Subcutaneous preadipocyte (primary cell): ENCODE measurements around the gene GRXCR1.

GRCh38 chr4:41611848-41612180, 73.9 kb downstream of the LIMCH1 start:
- CAGE, long polyA plus RNA, result no peak

DNA sequence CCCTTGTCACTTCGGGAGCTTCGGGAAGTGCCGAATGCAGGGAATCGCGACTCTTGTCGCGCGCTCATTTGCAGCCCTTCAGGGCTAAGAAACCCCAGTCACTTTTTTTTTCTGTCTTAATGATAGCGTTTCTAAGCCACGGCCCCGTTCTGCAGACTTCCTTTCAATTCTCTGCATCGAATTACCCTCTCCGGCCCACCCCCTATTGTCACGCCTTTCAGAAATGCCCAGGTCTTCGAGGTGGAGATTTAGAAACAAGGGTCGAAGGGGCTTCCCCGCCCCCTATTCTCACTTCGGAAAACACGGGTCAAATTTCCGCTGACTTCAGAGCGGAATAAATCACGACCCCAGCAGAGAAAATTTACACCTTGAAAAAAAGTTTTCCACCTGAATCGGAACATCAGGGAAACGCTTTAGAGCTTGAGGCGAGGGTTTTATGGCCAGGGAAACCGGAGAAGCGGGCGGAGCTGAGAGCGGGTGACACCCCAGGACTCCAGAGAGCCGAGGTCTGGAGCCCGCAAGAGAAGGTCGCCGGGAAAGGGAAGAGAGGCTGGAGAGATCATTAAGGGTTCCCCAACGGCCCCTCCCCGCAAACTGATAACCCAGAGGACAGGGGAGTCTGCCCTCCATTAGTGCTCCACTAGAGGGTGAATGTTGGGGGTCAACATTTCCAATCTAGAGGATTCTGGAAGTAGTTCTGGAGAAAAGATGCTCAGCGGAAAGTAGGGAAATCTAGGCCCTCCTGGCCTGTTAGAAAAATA, 1.6 kb downstream of the SHISA3 start:
- CAGE, long polyA plus RNA, result no peak

DNA sequence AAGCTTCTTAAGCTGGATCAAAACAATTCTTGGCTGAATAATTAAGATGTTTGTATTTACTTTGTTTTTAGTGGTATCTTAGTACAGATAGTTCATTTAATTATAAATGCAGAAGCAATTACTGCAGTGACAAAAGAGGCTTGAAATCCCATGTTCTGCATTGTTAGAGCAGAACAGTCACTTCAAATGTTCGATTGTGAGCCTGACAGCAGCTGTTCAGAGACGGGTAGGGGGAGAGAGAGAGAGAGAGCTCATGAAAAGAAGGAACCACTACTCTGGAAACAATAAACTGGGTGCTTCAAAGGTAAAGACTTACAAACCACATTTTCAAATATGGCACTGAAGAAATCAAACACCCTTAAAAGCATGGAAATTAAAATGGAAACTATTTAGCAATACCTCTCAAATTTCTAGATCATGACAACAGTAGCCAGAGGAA, 20.7 kb downstream of the ATP8A1 start:
- CAGE, long polyA plus RNA, result no peak

- CAGE, long polyA plus RNA, result no peak
Observed at GRCh38 chr4:42892290-42892846, at the start of gene GRXCR1. Gene GRXCR1 (plus strand): TSS chr4:42892713.

GRCh38 chr4:44016547-44017347, 431.9 kb downstream of the KCTD8 start:
- CAGE, long polyA plus RNA, result no peak

- CAGE, long polyA plus RNA, result no peak
Observed at GRCh38 chr4:45324757-45325154, 598.4 kb upstream of the GNPDA2 start.

- CAGE, long polyA plus RNA, result no peak
Observed at GRCh38 chr4:47839059-47839457, 1.2 kb upstream of the CORIN start.

DNA sequence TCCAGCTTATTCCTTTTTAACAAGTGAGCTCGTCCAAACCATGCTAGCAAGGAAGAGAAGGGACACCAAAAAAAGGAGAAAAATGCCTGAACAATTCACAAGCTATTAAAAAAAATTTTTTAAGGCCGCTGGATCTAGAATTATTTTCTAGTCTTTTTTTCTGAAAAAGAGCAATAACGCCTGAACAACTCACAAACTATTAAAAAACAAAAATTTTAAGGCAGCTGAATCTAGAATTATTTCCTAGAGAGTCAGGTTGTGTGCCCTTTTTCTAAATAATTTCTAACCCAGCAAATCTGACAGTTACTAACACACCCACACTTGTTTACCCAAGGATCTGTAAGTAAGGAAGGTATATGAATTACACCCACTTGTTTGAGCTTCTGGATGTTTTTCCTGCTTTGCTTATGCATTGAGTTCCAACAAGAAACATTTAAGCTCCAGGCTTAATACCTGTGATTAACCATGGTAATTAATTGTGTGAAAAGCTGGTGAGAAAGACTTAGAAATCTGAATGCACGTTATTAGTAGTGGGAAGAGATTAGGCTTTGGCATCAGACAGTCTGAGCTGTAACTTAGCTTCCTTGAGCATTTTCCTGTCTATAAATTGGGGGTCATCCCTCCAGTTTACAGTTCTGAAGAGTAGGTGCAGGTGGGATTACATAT, 1.5 kb downstream of the NIPAL1 start:
- CAGE, long polyA plus RNA, result no peak

DNA sequence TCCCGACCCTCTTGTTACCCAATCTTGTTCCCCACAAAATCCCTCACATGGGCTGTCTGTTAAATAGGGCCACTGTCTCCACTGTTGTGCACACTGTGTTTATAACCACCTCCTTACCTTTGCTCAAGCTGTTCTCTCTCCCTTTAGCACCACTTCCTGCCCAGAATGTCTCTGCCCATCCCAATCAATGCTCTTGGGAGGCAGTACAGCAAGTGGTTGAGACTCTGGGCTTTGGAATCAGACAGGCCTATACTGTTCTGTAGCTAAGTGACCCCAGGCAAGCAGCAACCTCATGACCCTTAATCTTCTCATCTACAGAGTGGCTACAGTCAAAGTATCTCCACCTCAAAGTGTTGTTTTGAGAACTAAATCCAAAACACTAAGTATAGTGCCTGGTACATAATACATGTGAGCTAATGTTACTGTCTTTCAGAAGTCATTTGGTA, 3.8 kb upstream of the TXK start:
- CAGE, long polyA plus RNA, result no peak

GRCh38 chr4:48150082-48150817, 16.2 kb upstream of the TXK start:
- CAGE, long polyA plus RNA, result no peak

DNA sequence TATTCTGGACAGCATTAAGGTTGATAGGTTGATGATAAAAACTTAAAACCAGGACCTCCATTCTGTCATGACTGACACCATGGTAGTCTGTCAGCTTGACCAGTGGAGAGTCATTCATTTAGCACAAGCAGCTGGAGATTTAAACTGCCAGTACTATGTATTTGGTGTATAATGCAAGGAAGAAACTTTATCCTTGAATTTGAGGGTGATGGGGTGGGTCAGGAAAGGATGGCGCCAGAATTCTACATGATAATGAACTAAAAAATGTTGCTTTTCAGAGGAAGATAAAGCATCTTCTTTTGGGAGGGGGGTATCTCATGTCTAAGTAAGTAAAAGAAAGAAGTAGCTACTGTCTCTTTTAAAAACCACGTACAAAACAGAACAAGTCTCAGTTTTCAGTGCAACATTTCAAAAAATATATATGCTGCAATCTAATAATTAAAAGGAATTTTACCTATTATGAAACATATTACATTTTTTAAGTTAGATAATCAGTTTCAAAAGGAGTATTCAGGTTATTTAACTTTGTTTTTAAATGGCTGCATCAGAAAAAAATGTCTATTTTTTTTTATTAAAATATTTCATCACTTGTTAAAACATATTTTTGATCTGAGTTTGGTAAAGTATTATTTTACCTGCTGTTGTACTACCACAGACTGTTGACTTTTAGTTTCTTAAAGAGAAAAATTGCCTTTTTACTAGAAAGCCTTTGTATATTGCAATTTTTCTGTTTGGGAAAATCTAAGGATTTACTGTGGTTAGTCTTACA, 59.4 kb upstream of the SLC10A4 start:
- CAGE, long polyA plus RNA, result no peak

DNA sequence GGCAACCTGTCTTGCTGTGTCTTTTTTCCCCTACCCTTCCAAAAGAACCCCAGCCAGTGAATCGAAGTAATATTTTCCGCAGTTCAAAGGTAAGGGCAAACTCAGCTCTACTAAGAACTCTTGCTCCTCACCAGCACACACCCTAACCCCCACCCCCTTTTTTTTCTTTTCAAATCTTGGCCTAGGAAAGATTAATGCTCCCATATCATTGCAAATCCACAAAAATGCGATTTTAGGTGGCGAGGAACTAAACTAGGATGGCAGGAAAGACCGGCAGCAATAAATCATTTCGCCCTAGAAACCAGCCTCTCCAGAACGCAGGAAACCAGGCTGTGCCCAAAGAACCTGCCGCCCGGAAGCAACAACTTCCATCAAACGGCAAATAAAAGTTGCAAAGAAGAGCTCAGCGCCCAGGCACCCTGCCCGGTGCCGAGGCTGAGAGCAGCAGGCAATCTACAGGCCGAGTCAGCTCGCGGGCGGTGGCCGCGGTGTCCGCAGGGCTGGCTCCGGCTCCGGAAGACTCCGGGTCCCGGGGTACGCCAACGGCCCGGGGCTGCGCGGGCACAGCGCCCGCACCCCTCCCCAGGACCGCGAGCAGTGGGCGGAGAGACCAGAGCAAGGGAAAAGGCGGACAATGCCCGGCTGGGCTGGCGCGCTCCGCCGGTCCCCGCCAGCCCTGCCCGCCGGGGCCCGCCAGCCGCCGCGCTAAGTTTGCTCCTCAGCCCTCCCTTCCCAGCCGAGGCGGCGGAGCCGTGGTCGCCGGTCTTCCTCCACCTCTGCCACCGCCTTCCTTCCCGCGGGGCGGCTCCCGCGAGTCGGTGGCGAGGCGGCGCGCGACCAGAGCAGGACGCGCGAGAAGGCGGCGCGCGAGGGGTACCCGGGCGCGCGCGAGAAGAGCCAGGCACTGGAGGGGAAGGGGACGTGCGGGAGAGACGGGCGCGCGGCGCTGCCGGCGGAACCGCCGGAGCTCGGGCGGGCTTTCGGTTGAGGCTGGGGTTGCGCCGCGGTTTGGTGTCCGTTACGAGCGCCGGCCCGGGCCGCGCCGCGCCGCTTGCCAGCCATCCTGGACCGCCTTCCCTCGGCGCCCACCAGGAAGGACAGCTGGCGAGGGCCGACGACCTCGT, 863 bp downstream of the FRYL start:
- CAGE, long polyA plus RNA, result no peak

- CAGE, long polyA plus RNA, result no peak
Observed at GRCh38 chr4:48835605-48836242, 4.8 kb downstream of the OCIAD1 start.

GRCh38 chr4:48902313-48902886, 4.2 kb downstream of the OCIAD2 start:
- CAGE, long polyA plus RNA, result no peak

DNA sequence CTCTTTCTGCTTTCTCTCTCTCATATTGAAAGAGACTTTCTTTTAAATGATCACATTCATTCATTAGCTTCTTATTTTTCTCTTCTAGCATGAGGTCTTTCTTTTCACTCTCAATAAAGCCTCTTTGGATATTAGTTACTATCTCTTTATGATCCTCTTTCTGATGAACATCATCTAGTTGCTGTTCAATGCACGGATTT, 516.0 kb downstream of the CWH43 start:
- CAGE, long polyA plus RNA, result no peak

DNA sequence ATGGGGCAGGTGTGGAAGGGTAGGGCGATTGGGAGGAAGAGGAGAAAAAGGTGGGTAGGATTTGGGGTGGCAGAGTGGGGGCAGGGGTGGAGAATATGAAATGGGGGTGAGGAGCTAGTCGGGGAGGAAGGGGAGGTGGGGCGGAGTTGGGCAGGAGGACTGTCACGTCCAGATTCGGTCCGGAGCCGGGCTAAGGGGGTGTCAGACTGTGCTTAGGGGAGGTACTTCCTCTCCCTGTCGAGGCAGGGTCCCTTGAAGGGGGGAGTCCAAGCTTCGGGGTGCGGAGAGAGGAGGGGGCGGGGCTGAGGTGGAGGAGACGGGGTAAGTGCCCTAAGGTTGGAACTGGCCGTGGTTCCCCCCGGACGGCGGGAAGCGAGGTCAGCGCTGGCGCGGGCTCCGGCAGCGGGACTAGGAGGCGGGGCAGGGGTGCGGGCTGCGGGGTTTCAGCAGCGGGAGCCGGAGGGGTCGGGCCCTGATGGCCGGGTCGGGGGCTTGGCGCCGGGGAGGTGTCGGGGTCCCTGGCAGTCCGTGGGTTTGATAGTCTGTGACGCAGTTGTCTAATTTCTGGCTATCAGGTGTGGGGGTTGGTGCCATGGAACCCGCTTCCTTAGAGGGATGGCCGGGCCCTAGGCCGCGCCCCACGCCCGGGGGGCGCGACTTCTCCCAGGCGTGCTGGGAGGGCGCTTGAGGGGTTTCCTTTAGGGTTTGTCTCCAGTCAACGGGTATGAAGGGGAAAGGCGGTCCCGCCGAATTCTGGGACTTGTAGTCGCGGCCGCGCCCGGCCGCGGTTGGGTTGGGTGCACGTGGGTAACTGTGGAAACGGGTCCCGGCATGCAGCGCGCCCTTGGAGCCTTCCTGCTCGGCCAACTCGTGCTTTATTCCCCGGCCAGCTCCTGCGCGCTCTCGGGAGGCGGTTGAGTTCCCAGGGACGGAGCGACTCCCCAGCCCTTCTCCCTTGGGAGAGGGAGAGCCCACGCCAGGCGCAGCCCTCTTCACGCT, 1.4 kb downstream of the DCUN1D4 start:
- CAGE, long polyA plus RNA, result no peak

DNA sequence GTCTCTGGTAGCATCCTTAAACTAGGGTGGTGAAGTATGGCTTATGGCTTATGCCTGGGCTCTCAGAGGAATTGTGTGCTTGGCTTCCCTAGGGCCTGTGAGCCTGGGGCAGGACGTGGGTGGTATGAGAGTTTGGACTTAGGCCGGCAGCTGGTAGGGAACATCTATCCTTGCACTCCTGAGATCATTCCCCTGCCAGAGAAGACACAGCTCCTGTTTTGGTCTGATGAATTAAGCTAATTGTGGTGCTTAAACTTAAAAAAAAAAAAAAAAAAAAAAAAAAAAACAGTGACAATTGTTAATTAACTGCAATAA, 52.3 kb downstream of the DCUN1D4 start:
- CAGE, long polyA plus RNA, result no peak

DNA sequence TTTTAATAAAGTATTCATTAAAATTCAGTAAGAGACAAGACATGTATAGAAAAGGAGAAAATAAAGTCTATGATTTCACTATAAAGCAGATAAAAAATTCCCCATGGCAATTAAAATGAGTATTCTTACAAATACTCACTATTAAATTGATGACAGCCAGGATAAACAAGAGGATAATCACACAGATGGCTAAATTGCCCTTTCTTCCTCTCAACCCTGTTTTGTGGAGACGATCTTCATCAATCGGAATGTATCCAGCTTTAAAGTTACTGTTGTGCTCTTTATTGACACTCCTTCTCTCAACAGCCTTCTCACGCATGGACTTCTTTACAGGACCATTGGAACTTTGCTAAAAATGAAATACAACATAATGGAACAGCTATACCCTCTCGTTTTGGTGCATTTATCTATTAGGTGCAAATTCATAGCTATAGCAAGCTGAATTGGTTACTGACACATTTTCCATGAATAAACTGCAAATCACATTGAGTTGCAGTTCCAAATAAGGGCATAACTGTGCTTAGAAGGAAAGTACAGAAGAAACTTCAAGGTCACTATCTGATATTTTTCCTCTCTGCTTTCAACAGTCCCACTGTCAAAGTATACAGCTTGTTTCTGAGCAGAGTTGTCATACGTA, 4.7 kb downstream of the SGCB start:
- CAGE, long polyA plus RNA, result no peak

- CAGE, long polyA plus RNA, result no peak
Observed at GRCh38 chr4:52551403-52551865, 107.7 kb downstream of the USP46 start.

DNA sequence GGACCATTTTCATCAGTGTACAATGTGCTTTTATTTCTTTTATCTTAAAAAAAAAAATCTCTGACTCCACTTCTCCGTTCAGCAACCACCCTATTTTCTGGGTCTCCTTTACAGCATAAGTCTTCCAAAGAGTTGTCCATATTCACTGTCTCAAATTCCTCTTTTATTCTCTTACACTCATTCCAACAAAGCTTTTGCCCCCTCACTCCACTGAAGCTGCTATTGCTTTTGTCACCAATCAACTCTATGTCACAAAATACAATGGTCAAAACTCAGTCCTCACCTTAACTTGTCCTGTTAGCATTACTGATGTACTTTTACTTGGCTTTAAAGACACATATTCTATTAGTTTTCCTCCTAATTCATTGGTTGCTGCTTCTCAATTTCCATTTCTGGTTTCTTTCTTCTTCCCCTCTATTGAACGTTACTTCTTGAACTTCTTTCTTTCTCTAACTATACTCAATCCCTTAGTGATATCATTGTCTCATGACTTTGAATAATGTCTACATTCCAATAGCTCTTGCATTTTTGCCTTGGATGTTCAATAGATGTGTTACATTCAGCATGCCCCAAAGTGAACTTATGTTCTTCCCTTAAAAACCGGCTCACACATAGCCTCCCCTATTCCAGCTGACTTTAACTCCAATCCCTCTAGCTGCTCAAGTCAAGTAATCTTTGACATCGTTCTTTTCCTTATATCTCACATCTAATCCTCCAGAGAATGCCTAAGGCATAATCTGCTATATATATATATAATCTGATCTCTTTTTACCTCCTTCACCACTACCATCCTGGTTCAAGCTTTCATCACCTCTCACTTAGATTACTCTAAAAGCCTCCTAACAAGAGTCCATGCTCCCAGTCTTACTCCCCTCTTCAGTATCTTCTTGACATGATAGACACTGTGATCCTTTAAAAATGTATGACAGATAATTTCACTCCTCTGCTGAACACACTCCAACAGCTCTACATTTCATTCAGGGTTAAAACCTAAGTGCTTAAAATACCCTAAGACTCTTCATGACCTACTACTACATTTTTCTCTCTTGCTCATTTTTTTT, 232.9 kb downstream of the RASL11B start:
- CAGE, long polyA plus RNA, result no peak